Heart (tissue), 3 donors: ENCODE results near the genes FCAR, PPP1R12C and KMT5C.

GRCh38 chr19:54206887-54207914 lies 6.5 kb downstream of the RPS9 start:
- RAMPAGE, long total RNA, 2 experiments: no peak in any of the 2 experiments

GRCh38 chr19:54417932-54419126 lies 3.1 kb downstream of the TTYH1 start:
- RAMPAGE, long total RNA, 2 experiments: no peak in any of the 2 experiments

- RAMPAGE, long total RNA, 2 experiments: no peak in any of the 2 experiments
Measured at GRCh38 chr19:54443086-54443652, 5.8 kb upstream of the LENG8 start.

GRCh38 chr19:54462765-54463488 lies 651 bp downstream of the LENG9 start:
- RAMPAGE, long total RNA, 2 experiments: no peak in any of the 2 experiments

DNA sequence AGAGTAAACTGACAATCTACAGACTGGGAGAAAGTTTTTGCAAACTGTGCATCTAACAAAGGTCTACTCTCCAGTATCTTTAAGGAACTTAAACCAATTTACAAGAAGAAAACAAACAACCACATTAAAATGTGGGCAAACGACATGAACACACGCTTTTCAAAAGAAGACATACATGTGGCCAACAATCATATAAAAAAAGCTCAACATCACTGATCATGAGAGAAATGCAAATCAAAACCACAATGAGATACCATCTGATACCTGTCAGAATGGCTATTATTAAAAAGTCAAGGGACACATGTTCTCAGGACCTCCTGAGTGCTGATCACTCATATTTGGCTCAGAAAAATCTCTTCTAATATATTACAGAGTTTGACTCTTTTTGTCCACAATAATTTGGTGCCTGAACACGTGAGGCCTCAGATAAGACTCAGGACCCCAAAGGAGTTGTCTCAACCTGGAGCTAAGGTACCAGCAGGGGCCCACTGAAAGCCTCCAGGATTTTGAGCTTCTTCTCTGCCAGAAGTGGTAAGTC lies 14.2 kb upstream of the LILRB1 start:
- RAMPAGE, long total RNA, 2 experiments: no peak in any of the 2 experiments

DNA sequence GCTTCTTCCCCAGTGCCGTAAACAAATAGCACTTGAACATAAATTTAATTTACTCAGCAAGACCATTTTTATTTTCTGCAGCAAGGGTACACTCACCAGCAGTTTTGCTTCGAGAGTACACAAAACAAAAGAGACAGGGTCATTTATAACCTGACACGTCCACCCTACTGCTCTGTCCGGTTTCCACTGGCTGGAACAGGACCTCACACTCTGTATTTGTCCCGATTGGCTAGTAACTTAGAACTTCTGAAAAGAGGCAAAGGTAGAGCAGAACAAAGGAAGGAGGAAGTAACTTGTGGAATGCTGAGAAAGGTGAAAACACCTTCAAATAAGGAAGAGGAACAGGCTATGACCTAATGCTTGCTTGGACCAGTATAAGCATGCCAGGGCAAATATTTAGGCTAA lies 2.4 kb upstream of the LILRB1 start:
- RAMPAGE, long total RNA, 2 experiments: no peak in any of the 2 experiments

DNA sequence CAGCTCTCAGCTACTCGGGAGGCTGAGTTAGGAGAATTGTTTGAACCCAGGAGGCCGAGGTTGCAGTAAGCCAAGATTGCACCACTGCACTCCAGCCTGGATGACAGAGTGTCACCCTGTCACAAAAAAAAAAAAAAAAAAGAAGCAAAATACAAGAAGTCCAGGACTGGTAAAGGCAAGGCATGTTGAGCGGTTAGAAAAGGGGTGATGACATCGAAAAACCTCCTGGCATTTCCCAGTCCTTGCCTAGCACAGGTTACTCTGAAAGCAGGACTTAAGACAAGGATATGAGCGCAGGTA lies 2.5 kb upstream of the LILRB4 start:
- RAMPAGE, long total RNA, 2 experiments: no peak in any of the 2 experiments

- RAMPAGE, long total RNA, 2 experiments: no peak in any of the 2 experiments
Measured at GRCh38 chr19:54873918-54874753, at the start of gene FCAR. TSS of gene FCAR (plus strand) at chr19:54874235.

DNA sequence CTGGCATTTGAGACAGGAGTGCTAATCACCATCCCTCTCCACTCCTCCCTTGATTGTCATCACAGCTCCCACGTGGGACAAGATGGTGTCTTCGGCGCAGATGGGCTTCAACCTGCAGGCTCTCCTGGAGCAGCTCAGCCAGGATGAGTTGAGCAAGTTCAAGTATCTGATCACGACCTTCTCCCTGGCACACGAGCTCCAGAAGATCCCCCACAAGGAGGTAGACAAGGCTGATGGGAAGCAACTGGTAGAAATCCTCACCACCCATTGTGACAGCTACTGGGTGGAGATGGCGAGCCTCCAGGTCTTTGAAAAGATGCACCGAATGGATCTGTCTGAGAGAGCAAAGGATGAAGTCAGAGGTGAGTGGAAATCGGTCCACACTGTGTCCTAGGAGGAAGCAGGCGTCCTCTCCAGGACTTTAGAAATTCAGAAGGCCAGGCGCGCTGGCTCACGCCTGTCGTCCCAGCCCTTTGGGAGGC lies 3.8 kb downstream of the NLRP2 start:
- RAMPAGE, long total RNA, 2 experiments: no peak in any of the 2 experiments

- RAMPAGE, long total RNA, 2 experiments: no peak in any of the 2 experiments
Measured at GRCh38 chr19:55097337-55098140, 19.9 kb downstream of the PPP1R12C start.

- RAMPAGE, long total RNA, 2 experiments: no peak in any of the 2 experiments
Measured at GRCh38 chr19:55117030-55118040, at the start of gene PPP1R12C. TSS of gene PPP1R12C (minus strand) at chr19:55117637.

DNA sequence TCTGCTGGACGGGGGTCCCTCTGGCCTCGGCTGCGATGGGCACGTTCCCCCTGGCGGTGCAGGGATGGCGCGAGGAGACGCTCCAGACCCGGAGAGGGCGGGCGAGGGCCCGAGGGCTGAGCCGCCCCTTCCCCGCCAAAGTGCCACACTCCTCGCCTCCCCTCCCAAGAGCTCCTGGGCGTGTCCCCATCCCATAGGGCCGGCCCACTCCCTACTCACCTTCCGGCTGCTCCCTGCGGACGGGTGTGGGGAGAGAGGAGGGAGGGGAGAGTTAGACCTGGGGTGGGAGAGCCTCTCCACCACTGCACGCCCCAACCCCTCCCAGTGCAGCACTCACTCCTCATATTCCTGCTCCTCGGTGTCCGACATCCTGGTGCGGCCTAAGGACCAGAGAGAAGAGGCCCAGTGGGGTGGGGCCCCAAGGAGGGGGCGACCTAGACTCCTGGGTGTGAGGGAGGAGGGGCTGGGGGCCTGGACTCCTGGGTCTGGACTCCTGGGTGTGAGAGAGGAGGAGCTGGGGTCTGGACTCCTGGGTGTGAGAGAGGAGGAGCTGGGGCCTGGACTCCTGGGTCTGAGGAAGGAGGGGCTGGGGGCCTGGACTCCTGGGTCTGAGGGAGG lies 2.1 kb downstream of the TNNT1 start:
- RAMPAGE, long total RNA, 2 experiments: no peak in any of the 2 experiments

GRCh38 chr19:55147407-55147733 lies 1.6 kb downstream of the TNNT1 start:
- RAMPAGE, long total RNA, 2 experiments: no peak in any of the 2 experiments

DNA sequence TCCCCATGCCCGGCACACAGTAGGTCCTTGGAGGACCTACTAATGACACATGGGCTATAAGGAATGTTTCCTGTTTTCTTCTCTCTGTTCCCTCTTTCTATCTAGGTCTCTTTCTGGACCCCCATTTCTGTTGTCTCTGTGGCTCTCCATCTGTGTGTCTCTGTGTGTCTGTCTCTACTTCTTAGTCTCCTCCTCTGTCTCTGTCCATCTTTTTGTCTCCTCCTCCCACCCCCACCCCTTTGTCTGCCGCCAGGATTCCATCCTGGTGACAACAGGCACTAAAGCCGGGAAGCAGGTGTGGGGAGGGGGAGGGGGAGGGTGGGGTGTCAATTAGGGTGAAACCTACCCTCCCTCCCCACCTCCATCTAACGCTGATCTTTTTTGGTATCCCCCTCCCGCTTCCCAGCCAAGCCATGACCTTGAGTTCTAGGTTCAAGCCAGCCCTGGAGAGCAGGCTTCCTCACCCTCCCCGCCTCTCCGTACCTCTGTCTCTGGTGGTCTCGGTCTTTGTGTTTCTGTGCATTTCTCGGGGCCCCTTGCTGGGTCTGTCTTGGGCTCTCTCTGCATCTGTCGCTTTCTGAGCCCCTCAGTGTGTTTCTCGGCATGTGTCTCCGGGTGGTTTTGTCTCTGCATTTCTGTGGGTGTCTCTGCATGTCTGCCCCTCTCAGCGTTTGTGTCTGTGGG lies 628 bp upstream of the TNNT1 start:
- RAMPAGE, long total RNA, 2 experiments: no peak in any of the 2 experiments

DNA sequence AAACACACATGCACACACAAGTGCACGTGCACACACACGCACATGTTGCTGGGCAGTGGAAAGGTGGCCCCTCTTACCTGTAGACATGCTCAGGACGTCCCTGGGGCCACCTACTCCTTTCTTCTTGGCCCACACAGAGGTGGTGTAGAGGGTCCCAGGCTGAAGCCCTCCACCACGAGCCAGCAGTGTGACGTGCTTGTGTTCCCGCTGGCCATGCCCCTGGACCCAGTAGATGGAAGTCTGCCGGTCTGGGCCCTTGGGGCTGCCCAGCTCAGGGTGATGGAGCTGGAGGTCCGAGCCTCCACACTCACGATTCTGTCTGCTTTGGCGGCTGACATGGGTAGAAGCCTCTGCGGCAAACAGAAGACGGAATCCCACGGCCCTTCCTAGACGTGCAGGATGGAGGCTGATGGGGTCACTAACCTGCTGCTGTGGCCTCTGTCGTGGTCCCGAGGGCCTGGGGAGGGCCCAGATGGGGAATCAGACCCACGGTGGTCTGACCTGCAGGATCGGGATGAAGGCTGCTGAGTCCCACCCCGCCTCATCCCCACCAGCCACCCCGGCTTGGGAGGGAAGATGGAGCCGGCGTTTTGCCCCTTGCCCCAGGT lies 4.5 kb downstream of the TMEM86B start:
- RAMPAGE, long total RNA, 2 experiments: no peak in any of the 2 experiments

DNA sequence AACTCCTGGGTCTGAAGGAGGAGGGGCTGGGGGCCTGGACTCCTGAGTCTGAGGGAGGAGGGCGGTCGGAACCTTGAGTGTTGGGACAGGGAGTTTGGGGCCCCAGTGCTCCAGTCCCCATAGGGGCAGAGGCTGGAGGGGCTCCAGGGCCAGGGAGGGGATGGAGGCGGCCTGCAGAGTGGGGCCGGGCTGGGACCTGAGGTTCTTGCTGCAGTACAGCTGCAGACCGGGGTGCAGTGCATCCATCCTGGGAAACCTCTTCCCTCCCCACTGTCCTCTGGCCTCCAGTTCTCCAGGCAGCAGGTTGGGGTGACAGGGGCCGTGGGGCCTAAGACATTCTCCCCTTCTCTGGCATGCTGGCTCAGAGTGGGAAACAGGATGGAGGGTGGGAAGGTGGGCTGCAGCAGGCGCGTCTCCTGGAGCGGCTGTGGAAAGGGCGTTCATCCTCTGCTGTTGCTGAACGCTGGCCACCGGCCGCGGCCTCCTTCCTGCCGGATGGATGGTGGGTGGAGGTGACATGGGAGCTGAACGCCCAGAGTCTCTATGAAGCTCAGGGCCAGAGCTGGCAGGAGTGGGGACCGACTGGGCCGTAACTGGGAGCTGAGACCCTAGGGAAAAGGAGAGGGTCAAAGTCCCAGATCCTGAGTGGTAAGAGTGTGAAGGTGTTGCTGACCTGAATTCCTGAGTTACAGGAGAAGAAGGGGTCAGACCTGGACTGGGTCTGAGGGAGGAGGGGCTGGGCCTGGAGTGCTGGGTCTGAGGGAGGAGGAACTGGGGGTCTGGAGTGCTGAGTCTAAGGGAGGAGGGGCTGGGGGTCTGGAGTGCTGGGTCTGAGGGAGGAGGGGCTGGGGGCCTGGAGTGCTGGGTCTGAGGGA lies 1.7 kb downstream of the BRSK1 start:
- RAMPAGE, long total RNA, 2 experiments: no peak in any of the 2 experiments

- RAMPAGE, long total RNA, 2 experiments: no peak in any of the 2 experiments
Measured at GRCh38 chr19:55321474-55322176, 3.5 kb downstream of the TMEM150B start.

- RAMPAGE, long total RNA, 2 experiments: start-site peak on the plus strand in 1 of 2 experiments, at chr19:55339886-55339893 at its widest, 20 reads per replicate
Measured at GRCh38 chr19:55339033-55340018, at the start of gene KMT5C. TSS of gene KMT5C (plus strand) at chr19:55339876.

- RAMPAGE, long total RNA, 2 experiments: no peak in any of the 2 experiments
Measured at GRCh38 chr19:55460273-55460675, 1.2 kb downstream of the ISOC2 start.

DNA sequence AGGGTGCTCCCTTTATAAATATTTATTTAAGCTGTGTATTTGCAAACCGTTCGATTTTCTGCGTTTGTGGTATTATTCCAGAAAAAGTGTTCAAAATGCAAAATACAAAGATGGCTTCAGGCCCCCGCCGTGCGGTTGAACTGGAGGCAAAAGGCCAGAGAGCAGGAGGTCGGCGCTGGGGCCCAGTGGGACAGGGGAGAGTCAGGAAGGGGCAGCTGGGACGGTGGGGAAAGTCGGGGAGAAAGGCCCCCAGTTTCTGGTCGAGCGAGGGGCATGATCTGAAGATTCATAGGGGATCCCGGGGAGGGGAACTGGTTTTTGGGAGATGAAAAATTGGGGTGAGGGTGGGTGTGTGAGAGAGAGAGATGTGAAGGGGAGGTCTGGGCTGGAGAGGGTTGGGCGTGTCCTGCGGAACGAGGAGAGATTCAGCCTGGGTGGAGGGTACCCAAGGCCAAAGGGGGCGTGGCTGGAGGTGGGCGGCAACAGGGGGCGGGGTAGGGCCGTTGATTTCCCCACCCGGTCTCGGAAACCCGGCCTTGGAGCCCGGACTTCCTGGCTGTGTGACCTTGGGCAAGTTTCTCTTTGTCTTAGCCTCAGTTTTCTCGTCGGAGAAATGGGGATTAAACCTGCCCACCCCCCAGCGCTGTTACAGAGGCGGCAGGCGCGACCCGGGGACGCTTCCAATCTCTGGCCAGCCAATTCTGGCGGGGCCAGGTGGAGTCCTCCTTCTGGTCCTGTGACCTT lies 594 bp downstream of the ISOC2 start:
- RAMPAGE, long total RNA, 2 experiments: no peak in any of the 2 experiments